Non-pigmented ciliary epithelial cell (primary cell): ENCODE results near the genes VGF and NAT16.

- RRBS: no CpG with 5 or more reads among the region's 5 CpGs
Measured at GRCh38 chr7:101094401-101094663, 9.1 kb downstream of the TRIM56 start.

DNA sequence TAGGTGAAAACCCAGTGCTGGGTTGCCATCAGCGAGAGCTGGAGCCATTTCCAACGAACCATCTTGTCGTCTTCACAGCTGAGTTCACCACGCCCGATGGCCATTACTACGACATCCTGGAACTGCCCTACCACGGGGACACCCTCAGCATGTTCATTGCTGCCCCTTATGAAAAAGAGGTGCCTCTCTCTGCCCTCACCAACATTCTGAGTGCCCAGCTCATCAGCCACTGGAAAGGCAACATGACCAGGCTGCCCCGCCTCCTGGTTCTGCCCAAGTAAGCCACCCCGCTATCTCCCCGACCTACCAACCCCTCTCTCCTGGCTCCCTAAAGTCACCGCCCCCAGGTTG, 6.7 kb downstream of the SERPINE1 start:
- RRBS: no CpG with 5 or more reads among the region's 11 CpGs

DNA sequence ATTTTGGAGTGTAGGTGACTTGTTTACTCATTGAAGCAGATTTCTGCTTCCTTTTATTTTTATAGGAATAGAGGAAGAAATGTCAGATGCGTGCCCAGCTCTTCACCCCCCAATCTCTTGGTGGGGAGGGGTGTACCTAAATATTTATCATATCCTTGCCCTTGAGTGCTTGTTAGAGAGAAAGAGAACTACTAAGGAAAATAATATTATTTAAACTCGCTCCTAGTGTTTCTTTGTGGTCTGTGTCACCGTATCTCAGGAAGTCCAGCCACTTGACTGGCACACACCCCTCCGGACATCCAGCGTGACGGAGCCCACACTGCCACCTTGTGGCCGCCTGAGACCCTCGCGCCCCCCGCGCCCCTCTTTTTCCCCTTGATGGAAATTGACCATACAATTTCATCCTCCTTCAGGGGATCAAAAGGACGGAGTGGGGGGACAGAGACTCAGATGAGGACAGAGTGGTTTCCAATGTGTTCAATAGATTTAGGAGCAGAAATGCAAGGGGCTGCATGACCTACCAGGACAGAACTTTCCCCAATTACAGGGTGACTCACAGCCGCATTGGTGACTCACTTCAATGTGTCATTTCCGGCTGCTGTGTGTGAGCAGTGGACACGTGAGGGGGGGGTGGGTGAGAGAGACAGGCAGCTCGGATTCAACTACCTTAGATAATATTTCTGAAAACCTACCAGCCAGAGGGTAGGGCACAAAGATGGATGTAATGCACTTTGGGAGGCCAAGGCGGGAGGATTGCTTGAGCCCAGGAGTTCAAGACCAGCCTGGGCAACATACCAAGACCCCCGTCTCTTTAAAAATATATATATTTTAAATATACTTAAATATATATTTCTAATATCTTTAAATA, 11.4 kb downstream of the SERPINE1 start:
- RRBS: no CpG with 5 or more reads among the region's 18 CpGs

DNA sequence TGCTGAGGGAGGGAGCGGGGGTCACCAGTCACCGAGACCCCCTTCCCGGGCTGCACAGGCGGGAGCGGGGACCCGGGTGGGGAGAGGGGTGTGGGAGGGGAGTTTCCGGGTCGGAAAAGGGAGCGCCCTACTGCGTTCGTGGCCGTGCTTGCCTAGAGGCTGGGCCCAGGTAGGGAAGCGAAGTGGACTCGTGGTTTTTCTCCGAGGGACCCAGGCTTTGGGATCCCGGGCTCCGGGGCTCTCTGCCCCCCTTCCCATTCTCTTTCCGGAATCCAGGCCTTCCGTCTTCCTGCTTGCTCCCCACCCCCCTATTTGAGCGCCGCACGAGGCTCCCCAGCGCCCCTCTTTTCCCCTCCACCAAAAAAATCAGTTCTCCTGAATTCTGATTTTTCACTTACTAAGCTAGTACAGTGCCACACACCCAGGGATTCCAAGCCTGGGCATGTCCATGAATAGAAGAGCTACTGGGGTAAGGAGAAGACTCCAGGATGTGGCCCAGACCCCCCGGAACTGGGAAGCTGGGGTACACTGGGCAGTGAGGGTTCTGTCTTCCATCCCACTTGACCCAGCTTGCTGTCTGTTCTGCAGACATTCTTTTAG, 684 bp downstream of the AP1S1 start:
- RRBS: no CpG with 5 or more reads among the region's 24 CpGs

- RRBS: 2% methylated on average over 28 of the region's 82 CpGs
Measured at GRCh38 chr7:101164017-101164955, 1.1 kb downstream of the VGF start.

- RRBS: 2% methylated on average over 29 of the region's 97 CpGs
Measured at GRCh38 chr7:101164956-101166214, at the start of gene VGF. VGF (minus strand) TSS chr7:101165569.

DNA sequence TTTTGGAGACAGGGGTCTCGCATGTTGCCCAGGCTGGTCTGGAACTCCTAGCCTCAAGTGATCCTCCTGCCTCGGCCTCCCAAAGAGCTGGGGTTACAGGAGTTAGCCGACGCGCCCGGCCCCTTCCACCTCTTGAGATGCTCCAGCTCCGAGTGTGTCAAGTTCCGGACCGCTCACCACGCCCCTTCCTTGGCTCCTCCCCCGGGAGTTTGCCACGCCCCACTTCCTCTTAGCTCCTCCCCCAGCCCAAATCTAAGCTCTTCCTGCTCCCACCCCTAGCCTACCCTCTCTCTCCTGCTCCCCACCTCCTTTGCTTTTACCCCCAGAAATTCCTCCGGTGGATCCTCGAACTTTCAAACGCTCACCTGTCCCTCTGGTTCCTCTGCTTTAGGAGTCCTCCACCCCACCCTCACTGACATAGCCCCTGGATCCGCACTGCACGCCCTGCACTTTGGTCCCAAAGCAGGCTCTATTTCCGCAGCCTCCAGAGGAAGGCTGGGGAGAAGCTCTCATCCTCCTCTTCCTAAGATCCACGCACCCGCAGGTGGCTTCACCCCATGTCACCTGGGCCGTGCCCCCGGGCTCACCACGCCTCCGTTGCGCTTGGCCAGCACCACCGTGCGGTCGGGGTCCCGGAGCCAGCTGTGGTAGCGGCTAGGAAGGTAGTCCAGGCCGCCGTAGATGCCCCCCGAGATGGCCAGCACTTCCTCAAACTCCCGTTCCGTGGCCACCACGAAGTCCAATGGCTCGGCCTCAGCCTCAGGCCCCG, 6.0 kb downstream of the NAT16 start:
- RRBS: 5% methylated on average over 13 of the region's 38 CpGs

- RRBS: 2% methylated on average over 22 of the region's 59 CpGs
Measured at GRCh38 chr7:101180014-101180480, at the start of gene NAT16. NAT16 (minus strand) TSS chr7:101180293.

DNA sequence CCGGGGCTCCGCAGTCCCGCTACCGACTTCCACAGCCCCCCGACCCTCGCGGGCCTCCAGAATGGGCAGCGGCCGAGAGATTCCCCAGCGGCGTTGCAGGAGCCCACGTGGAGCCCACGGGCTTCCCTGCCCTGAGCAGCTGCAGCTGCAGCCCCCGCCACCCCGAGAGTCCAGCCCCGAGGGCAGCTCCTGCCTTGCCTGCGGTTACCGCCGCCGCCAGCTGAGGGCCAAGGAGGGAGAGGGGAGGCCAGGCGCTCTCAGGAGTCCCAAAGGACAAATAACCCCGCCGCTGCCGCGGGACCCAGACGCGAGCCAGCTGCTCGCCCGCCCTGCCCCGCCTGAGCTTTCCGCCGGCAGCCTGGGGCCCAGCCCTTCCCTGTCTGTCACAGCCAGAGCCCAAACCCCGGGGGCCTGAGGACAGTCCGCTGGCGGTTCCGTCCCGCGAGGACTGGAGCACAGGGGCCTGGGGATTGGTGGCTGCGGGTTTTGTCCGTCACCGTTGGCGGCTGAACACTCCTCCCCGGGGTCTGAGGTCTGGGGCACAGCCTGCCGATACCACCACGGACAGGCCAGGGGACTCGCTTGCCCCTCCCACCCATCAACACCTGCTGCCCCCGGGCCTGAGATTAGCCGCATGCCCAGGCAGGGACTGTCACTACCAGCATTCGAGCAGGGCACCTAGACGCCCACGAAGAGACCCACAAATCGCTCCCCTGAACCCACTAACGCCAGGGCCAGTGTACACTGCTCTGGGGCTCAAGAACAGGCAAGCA, 21.5 kb downstream of the IFT22 start:
- RRBS: 15% methylated on average over 4 of the region's 53 CpGs

GRCh38 chr7:101486364-101486825, 123.7 kb downstream of the COL26A1 start:
- RRBS: 9% methylated on average over 1 of the region's 18 CpGs

DNA sequence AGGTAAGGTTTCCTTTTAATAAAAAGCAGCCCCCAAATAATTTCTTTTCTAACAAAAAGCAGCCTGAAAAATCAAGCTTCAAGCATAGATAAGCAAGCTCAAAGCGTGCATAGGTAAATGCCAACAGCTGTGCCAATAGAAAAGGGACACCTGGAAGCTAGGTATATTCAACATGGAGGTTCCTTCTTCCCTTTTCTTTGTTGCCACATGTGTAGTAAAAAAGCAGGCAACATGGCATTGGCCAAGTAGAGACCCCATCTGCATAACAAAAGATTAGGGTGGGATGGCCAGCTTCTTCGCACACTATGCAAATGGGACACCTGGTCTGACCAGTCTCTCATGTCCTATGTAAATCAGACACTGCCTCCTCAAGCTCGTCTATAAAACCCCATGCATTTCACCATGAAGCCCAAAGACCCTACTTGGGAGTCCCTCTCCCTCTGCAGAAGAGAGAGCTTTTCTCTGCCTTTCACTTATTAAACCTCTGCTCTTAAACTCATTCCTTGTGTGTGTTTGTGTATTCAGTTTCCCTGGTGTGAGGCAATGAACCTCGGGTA, 54.0 kb downstream of the MYL10 start:
- RRBS: no CpG with 5 or more reads among the region's 4 CpGs

GRCh38 chr7:101701126-101701837, 72.2 kb upstream of the MYL10 start:
- RRBS: 93% methylated on average over 5 of the region's 14 CpGs

DNA sequence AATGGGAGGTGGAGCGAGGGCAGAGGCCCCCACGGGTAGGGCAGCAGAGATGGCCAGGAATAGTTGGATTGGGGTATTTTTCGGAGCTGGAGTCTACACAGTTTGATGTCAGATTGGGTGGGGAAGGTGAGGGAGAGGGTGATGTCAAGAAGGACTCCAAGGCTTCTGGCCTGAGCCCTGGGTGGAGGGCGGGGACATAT, 78.2 kb upstream of the CUX1 start:
- RRBS: no CpG with 5 or more reads among the region's 4 CpGs

DNA sequence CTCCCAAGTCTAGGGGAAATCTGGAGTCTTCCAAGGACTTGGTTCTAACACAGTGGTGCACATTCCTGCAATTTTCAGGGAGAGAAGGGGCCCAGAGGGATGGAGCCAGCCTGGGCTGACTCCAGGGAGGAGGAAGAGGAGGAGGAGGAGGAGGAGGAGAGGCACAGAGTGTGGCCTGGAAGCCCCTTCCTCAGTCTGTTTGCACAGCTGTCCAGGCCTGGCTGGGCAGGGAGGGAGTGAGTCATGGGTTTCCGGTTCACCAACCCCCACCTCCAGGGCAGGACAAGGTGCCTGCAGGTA, 77.7 kb upstream of the CUX1 start:
- RRBS: no CpG with 5 or more reads among the region's 1 CpG

DNA sequence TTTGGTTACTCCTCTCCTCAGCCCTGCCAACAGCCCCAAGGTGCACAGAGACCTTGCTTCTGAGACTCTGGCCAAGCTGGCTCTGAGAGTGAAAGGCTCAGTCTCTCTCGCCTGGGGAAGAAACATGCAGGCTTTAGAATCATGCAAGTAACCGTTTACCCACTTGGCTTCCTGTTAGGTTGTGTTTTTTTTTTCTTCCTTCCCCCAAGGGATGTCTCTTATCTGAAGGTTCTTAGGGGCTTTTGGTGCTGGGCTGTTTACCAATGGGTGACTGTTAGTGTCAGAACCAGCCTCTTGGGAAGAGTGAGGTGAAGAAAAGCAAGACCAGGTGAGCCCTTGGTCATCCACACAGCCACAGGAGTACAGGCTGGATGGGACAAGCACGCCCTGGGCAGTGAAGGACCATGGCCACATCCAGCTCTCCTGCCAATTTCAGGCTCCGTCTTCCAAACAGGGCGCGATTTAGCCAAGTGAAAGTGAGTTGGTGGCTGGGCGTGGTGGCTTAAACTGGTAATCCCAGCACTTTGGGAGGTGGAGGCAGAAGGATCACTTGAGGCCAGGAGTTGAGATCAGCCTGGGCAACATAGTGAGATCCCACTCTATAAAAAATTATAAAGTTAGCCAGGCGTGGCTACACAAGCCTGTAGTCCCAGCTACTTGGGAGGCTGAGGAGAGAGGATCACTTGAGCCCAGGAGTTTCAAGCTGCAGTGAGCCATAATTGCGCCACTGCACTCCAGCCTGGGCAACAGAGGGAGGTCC, 76.3 kb upstream of the CUX1 start:
- RRBS: no CpG with 5 or more reads among the region's 9 CpGs

GRCh38 chr7:101869998-101871060, 52.9 kb downstream of the CUX1 start:
- RRBS: no CpG with 5 or more reads among the region's 17 CpGs

- RRBS: no CpG with 5 or more reads among the region's 4 CpGs
Measured at GRCh38 chr7:101912701-101912900, 95.2 kb downstream of the CUX1 start.

DNA sequence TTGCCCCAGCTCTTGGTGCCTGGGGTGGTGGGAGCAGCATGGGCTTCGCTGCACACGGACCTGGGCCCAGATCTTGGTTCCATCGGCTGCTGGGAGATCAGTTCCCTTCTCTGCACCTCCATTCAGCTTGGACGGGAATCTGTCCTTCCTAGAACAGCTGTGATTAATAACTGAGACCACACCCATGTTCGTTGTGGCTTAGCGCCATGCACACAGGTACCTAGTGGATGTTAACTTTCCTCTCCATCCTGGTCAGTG, 125.3 kb downstream of the CUX1 start:
- RRBS: no CpG with 5 or more reads among the region's 6 CpGs

- RRBS: no CpG with 5 or more reads among the region's 12 CpGs
Measured at GRCh38 chr7:101945744-101946365, 128.4 kb downstream of the CUX1 start.

GRCh38 chr7:101995120-101995824, 177.8 kb downstream of the CUX1 start:
- RRBS: no CpG with 5 or more reads among the region's 10 CpGs